Omental fat pad (tissue), 4 donors: ENCODE measurements around a stretch of chr11.

DNA sequence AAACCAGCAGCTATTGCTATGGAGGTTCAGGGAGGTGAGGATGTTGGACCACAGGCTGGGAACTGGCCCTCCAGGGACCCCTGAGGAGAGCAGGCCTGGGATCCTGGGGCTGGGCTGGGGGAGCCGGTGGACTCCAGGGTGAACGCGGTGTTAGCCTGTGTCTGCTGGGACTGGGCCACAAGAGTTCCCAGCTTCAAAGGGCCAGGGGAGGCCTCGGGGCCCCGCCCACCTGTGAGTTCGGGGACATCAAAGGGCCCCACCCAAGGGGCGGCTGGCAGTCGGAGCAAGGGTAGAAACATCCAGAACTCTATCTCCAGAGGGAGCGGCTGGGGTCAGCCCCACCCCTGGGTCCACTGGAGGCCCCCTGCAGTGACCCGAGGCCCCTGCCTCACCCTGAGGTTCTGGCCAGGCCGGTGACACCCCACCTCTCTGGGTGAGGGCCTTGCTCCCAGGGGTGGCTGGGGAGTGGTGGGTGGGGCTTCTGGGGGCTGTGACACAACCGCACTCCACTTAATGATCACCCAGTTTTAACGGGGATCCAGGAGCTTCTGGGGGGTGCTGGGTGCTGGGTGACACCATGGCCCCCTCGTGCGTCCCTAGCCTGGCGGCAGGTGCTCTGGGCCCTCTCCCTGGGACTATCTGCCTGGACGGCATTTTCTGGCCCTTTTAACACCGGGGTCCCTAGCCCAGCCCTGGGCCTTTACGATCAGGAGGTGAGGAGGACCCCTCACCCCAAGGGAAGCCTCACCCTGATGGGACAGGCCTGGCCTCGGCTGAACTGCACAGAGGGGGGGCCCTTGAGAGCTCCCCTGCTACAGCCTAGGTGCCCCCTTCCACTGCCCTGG is 32.4 kb upstream of the TH start:
- PRO-cap, result no peak
- RAMPAGE, long total RNA, 4 experiments, result no peak in any of the 4 experiments

DNA sequence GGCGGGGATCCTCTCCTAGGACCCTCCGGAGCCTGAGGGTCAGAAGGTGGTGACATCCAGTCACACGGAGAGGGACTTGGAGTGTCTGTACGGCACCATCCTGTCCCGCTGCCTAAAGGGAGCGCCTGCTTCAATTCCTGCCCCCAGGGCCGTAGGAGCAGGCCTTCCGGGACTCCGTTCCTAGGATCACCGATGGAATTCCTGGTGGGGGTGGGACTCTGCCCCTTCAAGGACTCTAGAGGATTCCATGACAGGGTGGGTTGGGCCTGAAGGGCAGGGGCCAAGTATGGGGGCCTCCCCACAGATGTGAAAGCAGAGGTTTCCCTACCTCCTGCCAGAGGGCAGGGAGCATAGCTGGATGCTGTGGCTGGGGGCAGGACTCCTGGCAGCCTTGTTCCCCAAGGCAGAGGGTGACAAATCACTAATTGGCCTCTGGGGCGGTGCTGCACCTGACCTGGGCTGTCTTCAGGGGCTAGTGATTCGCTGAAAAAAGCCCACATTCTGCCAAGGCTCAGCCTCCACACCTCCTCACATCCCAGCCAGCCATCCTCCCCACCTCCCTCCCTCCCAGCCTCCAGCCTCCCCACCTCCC is 33.2 kb upstream of the TH start:
- PRO-cap, result no peak
- RAMPAGE, long total RNA, 4 experiments, result no peak in any of the 4 experiments

- PRO-cap, result no peak
- RAMPAGE, long total RNA, 4 experiments, result no peak in any of the 4 experiments
Measured at GRCh38 chr11:2268745-2269846, 1.3 kb downstream of the ASCL2 start.

DNA sequence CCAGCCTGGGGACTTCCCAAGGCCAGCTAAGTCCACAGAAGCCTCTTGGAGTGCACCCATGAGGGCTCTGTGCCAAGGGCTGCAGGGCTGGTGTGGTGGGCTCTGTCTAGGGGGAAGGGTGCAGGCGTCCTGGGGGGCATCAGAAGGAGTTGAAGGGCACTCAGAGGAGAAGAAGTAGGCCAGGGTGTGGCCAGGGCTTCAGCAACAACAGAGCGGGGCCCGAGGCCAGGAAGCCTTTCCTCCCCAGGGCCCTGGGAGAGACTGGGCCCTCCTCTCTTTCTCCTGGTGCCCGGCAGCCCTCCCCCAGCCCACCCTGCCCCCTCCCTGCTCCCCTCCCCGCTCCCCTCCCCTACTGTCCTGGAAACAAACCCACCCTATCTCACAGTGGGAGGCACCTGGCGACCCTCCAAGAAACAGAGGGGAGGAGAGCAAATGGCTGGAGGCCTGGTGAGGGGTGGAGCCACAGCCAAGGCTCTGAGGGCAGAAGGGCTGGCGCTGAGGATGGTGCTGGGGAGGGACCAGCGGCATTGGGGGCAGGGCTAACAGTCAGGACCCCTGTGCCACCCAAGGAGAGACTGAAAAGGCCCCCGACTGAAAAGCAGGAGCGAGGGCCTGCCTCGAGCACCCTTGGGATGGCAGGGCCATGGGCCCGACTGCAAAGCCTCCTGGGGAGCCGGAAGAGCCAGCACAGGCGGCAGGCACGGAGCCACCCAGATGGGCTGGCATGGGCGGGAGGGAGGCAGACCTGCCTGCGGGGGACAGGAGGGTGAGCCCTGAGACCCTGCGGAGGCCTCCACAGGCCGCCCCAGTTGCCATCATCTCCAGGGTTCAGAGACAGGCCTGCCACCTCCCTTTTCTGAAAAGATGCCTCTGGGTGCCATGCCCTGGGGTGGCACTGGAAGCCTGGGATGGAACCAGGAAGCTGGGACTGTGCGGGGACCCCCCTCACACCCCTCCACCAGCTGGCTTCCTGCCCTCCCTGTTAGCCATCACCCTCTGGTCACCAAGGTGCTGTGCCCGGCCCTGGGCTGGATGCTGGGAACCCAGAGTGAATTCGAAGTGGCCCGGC is 13.4 kb downstream of the TSPAN32 start:
- PRO-cap, result no peak
- RAMPAGE, long total RNA, 4 experiments, result no peak in any of the 4 experiments

- PRO-cap, result no peak
- RAMPAGE, long total RNA, 4 experiments, result no peak in any of the 4 experiments
Measured at GRCh38 chr11:2374467-2374802, 2.7 kb upstream of the CD81 start.

- PRO-cap, result no peak
- RAMPAGE, long total RNA, 4 experiments, result no peak in any of the 4 experiments
Measured at GRCh38 chr11:2375945-2376572, 1.1 kb upstream of the CD81 start.

GRCh38 chr11:2385648-2386232 is 8.6 kb downstream of the CD81 start:
- PRO-cap, result no peak
- RAMPAGE, long total RNA, 4 experiments, result no peak in any of the 4 experiments

DNA sequence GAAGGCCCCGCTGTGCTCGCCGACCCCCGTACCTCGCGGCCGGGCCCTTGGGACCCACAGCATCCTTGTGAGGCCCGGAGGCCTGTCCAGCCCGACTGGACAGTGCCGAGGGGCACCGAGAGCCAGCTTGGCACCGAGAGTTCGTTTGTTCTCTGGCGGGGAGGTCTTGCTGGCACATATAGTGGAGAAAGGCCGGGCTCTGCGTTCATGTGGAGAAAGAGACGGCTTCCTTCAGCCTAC is 254 bp downstream of the TSSC4 start:
- PRO-cap, result no peak
- RAMPAGE, long total RNA, 4 experiments, result no peak in any of the 4 experiments

DNA sequence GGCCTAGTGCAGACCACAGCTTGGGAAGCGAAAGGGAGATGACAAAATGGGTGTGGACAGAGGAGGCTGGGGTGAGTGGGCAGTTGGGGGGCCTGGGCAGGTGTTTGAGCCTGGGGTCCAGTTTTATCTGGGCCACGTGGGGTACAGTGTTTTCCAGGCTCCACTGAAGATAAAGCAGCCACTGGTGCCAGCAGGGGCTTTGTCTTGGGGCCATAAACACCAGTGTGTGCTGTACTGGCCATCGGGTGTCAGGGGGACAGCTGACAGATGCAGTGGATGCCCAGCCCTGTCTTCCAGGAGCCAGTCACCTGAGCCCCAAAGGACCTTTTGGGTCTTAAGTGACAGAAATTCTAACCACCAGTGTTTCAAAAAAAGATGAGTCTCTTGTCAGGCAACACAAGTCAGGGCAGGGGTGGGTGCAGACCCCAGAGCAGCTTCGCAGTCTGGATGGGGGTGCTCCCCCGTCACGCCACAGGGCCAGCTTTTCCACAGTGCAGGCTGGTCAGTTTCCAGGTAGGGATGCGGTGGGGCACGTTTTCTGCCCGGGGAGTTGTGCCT is 3.7 kb downstream of the TSSC4 start:
- PRO-cap, result no peak
- RAMPAGE, long total RNA, 4 experiments, result no peak in any of the 4 experiments

GRCh38 chr11:2700562-2701704 is 184.6 kb downstream of the CDKN1C start:
- PRO-cap, result no peak
- RAMPAGE, long total RNA, 4 experiments, result no peak in any of the 4 experiments

- PRO-cap, result no peak
- RAMPAGE, long total RNA, 4 experiments, result no peak in any of the 4 experiments
Measured at GRCh38 chr11:2883450-2883955, 2.1 kb downstream of the CDKN1C start.

- PRO-cap, result no peak
- RAMPAGE, long total RNA, 4 experiments, result no peak in any of the 4 experiments
Measured at GRCh38 chr11:2898330-2899339, 3.4 kb upstream of the SLC22A18 start.

DNA sequence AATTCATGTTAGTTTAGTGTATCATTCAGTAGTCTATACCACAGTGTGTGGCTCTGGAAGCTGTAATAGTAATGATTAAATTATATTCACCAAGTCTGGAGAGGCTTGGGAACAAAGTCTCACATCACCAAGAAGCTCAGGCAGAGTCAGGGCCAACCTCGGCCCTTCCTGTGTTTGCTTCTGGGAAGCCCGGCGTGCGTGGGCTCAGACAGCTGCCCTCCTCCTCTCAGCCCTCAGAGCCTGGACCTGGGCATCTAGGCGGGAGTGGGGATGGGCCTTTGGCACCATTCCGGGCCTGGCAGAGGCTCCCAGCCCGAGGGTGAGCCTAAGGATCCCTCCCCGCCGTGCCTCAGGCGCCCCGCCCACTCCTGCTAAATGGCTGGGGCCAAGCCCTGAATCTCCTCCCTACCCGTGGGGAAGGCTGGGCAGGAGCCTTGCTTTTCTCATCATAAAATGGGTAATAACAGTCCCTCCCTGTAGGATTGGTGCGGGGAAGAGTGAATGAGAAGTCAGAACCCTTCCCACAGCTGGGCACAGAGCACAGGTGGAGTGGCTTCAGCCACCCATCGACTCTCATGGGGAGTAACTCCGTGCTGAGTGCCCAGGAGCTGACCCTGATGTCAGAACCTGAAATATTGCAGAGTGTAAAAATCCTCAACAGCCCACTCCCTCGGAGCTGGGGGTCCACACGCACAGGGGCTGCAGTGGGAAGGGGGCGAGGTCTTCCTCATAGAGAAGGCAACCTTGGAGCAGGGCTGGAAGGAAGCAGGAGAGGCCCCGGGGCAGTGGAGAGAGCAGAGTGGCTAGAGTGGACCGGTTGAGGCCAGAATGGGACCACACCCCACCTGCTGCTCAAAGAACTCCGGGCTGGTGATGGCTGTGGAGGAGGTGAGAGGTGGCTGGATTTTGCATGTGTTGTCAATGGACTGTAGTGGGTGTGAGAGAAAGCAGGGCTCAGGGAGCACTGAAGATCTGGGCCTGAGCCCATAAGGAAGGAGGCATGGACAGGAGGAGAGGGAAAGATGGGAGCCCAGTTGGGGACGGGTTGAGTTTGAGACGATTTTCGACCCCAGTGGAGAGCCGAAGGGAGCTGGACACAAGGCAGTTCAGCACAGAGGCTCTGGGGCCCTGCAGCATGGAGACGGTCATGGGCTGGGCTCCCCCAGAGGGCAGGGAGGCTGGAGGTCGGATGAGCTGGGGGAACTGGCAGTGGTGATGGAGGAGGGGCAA is 2.4 kb downstream of the SLC22A18 start:
- PRO-cap, result no peak
- RAMPAGE, long total RNA, 4 experiments, result no peak in any of the 4 experiments

- PRO-cap, result no peak
- RAMPAGE, long total RNA, 4 experiments, result no peak in any of the 4 experiments
Measured at GRCh38 chr11:2914532-2914961, 12.5 kb downstream of the SLC22A18 start.

GRCh38 chr11:2933275-2933876 is 4.2 kb upstream of the PHLDA2 start:
- PRO-cap, result no peak
- RAMPAGE, long total RNA, 4 experiments, result no peak in any of the 4 experiments

DNA sequence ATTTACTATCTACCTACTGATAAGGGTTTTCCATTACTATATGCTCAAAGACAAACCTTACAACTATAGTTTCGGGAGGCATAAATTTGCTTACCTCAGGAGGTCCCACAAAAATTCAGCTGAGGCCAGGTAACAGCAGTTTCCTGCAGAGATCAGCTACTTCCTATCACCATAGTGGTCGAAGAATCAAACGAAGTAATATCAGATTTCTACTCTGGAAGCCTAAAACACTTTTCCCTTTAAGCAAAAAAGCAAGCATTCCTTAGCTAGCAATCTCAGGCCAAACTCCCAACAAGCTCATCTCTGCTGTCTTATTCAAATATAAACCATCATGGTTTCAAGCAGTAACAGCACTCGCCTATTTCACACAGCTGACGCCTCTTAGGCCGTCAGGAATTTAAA is 3.1 kb downstream of the NAP1L4 start:
- PRO-cap, result no peak
- RAMPAGE, long total RNA, 4 experiments, result no peak in any of the 4 experiments

GRCh38 chr11:3036911-3037405 is 20.3 kb downstream of the CARS1 start:
- PRO-cap, result no peak
- RAMPAGE, long total RNA, 4 experiments, result no peak in any of the 4 experiments

GRCh38 chr11:3041519-3042143 is 15.6 kb downstream of the CARS1 start:
- PRO-cap, result no peak
- RAMPAGE, long total RNA, 4 experiments, result no peak in any of the 4 experiments

DNA sequence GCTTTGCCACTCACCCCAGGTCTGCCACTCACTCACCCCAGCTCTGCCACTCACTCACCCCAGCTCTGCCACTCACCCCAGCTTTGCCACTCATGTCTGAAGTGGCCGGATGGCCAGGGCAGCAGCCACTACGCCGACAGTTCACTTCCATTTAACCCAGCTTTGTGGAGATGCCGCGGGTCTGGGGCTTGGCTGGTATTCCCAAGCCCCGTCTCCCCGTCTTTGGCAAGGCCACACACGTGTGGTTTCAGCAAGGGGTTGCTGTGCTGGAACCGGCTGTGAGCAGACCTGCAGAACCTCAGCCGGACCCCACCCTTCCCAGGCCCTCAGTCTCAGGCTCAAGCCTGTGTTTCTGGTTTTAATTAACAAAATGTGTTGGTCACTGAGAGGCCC is 9.5 kb downstream of the OSBPL5 start:
- PRO-cap, result no peak
- RAMPAGE, long total RNA, 4 experiments, result no peak in any of the 4 experiments

GRCh38 chr11:3164224-3164585 is 905 bp downstream of the OSBPL5 start:
- PRO-cap, result no peak
- RAMPAGE, long total RNA, 4 experiments, result no peak in any of the 4 experiments